Osteocyte (in vitro differentiated cells): ENCODE results near the genes GBP3 and LRRC8D.

DNA sequence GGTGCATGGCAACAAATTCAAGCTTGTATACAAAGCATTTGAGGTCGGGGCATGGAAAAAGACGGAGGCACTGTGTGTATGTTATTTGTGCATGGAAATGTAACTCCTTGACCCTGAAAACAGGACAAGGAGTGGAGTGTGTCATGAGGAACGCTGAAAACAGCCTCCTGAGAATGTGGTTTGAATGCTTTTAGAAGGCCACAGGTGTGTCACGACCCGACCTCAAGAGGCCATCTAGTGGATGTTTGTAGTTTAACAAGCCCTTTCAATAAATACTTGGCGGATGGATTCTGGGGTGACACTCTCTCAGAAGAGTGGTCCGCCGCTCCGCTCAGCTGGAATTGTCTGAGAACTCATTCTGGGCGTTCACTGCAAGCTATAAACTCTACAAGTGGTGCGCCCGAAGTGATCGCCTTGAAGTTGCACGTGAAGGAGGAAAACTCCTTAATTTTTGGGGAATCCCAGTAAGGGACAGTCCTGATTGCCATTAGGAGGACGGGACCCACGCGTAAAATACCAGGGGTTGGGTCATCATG, 33.4 kb downstream of the CLCA1 start:
- PRO-cap = no peak

- PRO-cap = no peak
These were observed 206.9 kb upstream of the LMO4 start for GRCh38 chr1:87121818-87122173.

DNA sequence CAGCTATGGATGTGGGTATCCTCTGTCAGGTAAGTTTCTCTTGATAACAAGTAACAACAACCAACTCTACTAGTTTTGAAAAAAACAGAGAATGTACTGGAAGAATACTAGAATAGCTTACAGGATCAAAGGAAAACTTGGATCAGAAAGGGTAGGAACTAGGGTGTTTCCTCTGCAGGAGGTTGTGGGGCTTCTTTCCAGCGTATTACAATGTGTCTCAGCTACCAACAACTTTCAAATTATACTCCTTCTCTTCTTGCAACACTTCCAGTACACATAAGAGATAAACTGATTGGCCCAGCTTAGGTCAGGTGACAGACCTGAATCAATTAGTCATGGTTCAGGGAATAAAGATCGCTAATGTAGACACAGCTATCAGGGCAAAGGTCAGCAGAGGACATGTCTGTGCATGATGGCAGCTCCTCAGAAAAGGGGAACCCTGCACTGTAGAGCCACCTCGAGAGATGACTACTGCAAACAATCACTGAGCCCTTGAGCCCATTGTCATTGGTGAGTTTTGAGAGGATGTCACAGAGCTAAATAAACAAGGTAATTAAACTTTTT, 36.9 kb upstream of the PKN2 start:
- PRO-cap = no peak

- PRO-cap = no peak
These were observed 89.5 kb downstream of the PKN2 start for GRCh38 chr1:88773548-88773949.

GRCh38 chr1:88837669-88837936, 53.8 kb downstream of the GTF2B start:
- PRO-cap = no peak

DNA sequence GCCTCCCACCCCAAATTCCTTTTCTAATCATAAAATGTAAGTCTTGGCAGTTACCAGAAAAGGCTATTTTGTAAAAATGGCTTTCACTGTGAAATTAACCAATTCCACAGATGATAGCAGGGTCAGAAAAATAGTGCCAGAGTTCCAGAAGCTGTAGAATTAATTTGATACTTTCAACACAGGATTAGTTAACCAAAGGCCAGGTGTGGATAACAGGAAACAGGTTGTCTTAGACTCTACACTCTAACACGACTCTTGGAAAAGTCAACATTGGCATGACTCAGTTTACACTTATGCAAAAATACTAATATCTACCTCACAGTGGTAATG, 1.0 kb downstream of the GTF2B start:
- PRO-cap = no peak

GRCh38 chr1:88890694-88891086, 677 bp downstream of the GTF2B start:
- PRO-cap = unidirectional peak, plus-strand start at chr1:88890942

GRCh38 chr1:88985178-88985625, 7.2 kb downstream of the KYAT3 start:
- PRO-cap = no peak

- PRO-cap = bidirectional peak, plus-strand start at chr1:89022428, minus-strand start at chr1:89022270; unidirectional peak, minus-strand start at chr1:89022810
These were observed at the start of gene GBP3 for GRCh38 chr1:89022127-89023071. TSS of gene GBP3 (minus strand) at chr1:89022866.

DNA sequence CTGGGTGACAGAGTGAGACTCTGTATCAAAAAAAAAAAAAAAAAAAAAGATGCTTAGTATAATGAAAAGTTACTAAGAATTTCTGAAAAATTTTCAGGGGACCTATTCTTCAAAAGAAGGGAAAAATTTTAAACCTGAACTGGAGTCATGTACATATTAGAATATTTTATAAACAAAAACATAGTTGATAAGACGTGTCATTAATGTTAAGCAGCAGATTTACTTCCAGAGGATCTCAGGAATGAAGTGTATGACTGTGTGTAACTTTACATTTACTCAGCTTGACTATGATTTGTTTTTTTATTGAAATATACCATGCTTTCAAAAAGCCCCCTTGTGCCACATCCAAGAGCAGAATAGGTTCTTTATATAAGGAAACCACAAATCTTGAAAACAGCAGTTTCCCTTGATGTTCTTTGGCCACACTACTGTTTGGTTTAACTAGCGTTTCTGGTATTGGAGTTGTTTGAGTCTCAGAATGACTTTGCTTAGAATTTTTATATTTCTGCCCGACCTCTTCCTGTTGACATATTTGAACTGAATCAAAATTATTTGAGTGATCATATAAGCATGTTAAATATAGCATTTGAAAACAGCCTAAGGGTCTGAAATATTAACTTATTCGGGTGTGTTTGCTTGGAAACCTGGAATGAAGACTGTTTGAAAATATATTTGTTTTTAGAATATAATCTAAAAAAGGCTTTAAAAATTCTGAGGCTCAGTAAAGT, 25.0 kb downstream of the LRRC8C start:
- PRO-cap = no peak

- PRO-cap = no peak
These were observed 66.5 kb downstream of the LRRC8C start for GRCh38 chr1:89699361-89699944.

DNA sequence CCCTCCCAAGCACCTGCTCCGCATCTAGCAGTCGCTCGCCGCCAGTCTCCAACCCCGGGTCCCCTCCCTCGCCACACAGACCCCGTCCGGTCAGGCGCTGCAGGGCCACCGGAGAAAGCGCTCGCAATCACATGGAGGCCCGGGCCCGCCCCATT, 173 bp upstream of the LRRC8D start:
- PRO-cap = bidirectional peak, plus-strand start outside the sequence, minus-strand start at position 75 of the sequence

DNA sequence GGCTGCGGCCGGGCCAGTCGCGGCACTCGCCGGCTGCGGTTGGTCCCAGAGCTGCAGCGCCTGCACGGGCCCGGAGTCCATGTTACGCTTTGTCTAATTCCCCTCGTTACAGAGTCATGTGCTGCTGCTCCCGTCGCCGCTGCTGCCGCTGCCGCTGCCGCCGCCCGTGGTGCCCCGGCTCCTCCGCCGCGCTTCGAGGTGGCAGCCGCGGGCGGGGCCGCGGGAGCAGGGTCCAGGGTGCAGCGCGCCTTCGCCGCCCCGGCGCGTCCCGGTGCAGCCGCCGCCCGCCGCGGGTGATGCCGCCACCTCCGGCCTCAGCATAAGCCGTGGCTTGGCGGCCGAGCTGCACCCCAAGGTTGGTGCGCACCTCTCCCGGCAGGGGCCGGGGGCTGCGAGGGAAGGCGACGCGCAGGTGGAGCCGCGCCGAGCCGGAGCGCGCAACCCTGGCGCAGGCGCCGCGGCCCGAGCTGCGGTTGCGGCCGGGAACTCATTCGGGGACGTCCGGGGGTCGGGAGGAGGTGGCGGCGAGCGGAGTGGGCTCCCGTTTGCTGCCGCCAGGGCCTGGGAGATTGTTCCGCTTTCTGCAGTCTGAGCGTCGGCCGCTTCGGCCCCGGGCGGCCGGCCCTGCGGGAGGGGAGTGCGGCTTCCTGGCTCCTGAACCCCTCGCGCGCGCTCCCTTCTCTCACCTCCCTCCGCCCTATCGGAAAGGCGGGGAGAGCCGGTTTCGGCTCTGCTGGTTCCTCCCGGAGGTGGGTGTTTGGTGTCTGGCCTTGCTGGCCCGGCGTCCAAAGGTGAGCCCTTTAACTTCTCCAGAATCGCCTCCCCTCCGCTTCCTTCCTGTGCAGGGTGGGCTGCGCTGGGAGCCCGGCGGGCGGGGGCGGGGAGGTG, at the start of gene LRRC8D:
Gene LRRC8D (plus strand): TSS at position 96 of the 888 bp plus-strand sequence.
- PRO-cap = bidirectional peak, plus-strand start at position 43 of the sequence, minus-strand start outside the sequence; unidirectional peak, plus-strand start at position 490 of the sequence; unidirectional peak, plus-strand start at position 572 of the sequence

- PRO-cap = no peak
These were observed 1.3 kb downstream of the LRRC8D start for GRCh38 chr1:89822170-89822490.

DNA sequence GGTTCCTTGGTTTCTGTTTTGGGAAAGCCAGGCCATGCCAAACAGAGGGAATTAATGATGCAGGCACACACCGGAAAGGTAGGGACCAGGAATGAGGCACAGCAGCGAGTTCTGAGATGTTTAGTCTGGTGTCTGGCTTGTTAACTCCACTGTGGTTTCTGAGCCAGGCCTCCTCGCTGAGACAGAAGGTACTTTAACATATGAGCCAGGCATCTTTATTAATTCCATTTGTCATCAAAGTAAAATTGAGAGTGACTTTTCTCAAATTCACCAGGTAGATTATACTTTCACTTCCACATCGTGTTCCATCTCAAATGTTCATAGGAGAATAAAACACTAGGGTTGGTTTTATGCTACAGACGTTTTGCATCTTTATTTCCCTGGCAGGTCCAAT, 23.5 kb downstream of the LRRC8D start:
- PRO-cap = no peak

- PRO-cap = no peak
These were observed 33.0 kb downstream of the LRRC8D start for GRCh38 chr1:89853459-89854565.

- PRO-cap = no peak
These were observed 1.0 kb downstream of the ZNF326 start for GRCh38 chr1:89995953-89996345.

DNA sequence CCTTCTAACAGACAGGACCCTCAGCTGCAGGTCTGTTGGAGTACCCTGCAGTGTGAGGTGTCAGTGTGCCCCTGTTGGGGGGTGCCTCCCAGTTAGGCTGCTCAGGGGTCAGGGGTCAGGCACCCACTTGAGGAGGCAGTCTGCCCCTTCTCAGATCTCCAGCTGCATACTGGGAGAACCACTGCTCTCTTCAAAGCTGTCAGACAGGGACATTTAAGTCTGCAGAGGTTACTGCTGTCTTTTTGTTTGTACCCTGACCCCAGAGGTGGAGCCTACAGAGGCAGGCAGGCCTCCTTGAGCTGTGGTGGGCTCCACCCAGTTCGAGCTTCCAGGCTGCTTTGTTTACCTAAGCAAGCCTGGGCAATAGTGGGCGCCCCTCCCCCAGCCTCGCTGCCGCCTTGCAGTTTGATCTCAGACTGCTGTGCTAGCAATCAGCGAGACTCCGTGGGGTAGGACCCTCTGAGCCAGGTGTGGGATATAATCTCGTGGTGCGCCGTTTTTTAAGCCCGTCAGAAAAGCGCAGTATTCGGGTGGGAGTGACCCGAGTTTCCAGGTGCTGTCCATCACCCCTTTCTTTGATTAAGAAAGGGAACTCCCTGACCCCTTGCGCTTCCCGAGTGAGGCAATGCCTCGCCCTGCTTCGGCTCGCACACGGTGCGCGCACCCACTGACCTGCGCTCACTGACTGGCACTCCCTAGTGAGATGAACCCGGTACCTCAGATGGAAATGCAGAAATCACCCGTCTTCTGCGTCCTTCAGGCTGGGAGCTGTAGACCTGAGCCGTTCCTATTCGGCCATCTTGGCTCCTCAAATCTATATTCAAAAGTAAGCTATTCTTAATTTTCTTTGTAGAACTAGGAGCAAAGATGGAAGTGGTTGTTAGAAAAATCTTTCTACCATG, 224.4 kb downstream of the ZNF326 start:
- PRO-cap = no peak

DNA sequence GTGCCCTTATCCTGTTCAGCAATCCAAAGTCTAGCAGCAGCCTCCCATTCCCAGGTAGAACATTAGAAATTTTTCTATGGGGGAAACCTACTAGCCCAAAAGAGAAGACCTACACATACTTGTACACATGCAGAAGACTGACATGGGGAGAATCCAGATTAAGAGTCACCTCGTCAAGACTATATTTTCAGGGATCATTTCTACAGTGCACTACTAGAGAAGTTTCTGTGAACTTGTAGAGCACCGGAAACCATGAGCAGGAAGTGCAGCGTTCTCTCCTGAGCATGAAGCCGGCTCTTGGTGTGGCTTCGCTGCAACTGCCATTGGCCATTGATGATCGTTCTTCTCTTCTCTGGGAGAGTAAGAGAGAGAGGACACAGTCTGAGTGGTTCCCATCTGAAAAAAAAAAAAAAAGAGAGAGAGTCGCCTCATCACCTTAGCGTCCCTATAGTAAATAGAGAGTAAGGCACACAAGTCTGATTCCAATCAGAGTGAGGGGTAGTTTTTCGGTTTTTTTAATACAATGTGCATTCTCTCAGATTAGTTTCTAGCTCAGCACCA, 59.4 kb downstream of the BARHL2 start:
- PRO-cap = no peak

DNA sequence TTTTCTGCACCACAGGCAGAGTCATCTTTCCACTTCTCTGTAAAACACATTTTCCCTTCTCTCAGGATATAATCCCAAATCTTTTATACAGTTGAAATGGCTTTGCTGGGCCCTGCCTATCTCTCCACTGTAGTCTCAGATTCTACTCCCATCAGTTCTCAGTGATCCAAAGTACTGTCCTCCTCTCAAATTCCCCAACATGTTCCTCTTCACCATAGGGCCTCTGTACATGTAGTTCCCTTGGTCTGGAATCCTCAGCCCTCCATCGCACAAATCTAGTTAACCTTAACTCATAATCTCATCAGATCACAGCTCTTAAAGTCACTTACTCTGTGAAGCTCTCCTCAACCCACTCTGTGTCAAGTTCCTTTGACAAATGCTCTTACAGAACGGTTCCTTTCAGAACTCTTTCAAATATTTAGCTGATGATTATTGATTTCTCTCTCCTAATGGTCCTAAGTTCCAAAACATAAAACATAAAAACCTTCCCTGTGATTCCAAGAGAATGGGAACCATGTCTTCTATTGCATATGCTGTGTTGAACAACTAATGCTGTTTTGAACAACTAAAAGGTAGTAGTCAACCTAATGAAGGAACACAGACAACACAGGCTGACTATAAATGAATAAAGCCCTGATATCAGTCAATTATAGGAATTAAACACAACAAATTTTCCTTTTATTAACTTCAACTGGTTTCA, 54.7 kb downstream of the ZNF644 start:
- PRO-cap = no peak